Esophagus squamous epithelium (tissue), 4 donors: ENCODE measurements around the genes CASZ1, AGTRAP and NPPA.

GRCh38 chr1:10736612-10737126 lies 59.8 kb downstream of the CASZ1 start:
- PRO-cap = no peak
- RAMPAGE, long total RNA, 4 experiments = no peak in any of the 4 experiments

- PRO-cap = unidirectional peak, minus-strand start at chr1:10761984; unidirectional peak, minus-strand start at chr1:10762013
- RAMPAGE, long total RNA, 4 experiments = no peak in any of the 4 experiments
These were observed 34.6 kb downstream of the CASZ1 start for GRCh38 chr1:10761345-10762696.

DNA sequence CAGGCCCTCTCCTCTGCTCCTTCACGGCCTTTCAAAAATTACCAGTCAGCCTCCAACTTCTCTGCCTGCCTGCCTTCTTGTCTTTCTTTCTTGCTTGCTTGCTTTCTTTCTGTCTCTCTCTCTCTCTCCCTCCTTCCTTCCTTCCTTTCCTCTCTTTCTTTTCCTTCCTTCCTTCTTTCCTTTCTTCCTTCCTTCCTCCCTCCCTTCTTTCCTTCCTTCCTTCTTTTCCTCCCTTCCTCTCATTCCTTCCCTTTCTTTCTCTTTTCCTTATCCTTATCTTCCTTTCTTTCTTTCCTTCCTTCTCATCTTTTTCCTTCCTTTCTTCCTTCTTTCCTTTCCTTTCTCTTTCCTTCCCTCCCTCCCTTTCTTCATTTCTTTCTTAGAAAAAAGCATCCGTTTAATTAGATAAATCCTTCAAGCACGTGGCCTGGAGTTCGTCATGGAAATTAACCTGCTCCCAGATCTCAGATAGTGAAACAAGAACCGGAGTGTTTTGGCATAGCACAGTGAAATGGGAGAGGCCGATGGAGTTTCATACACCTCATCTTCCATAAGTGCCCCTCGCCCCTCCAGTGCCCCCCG lies 11.4 kb downstream of the CASZ1 start:
- PRO-cap = no peak
- RAMPAGE, long total RNA, 4 experiments = no peak in any of the 4 experiments

DNA sequence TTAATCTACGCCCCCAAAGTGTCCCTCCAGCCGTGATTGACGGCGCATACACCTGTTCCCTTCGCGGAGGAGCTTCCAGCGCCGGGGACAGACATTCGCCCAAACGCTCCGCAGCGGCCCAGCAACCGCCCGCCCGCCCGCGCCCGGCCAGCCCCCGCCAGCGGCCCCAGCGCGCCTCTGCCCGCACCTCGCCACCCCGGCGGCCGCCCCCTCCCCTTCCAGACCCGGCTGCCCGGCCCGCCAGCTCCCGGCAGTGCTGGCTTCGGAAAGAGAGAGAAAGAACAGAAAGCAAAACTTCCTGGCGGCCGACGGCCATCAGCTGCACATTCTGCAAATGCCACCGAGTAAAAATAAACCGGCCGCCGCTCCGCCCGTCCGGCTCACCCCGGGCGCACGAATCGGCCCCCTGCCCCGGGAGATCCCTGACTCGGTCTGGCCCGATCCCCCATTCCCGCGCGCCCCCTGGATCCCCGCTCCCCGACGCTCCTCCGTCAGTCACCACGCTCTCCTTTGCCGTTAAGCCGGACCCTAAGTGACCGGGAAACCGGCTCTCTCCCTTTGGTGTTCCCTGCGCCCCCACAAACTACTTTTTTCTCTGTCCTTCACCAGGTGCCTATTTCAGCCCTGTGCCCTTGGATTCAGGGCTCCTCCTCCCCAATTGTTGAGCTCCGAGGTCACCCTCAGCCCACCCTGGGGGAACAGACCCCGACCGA lies 1.5 kb downstream of the CASZ1 start:
- PRO-cap = unidirectional peak, plus-strand start at position 102 of the sequence; unidirectional peak, plus-strand start at position 291 of the sequence
- RAMPAGE, long total RNA, 4 experiments = no peak in any of the 4 experiments

DNA sequence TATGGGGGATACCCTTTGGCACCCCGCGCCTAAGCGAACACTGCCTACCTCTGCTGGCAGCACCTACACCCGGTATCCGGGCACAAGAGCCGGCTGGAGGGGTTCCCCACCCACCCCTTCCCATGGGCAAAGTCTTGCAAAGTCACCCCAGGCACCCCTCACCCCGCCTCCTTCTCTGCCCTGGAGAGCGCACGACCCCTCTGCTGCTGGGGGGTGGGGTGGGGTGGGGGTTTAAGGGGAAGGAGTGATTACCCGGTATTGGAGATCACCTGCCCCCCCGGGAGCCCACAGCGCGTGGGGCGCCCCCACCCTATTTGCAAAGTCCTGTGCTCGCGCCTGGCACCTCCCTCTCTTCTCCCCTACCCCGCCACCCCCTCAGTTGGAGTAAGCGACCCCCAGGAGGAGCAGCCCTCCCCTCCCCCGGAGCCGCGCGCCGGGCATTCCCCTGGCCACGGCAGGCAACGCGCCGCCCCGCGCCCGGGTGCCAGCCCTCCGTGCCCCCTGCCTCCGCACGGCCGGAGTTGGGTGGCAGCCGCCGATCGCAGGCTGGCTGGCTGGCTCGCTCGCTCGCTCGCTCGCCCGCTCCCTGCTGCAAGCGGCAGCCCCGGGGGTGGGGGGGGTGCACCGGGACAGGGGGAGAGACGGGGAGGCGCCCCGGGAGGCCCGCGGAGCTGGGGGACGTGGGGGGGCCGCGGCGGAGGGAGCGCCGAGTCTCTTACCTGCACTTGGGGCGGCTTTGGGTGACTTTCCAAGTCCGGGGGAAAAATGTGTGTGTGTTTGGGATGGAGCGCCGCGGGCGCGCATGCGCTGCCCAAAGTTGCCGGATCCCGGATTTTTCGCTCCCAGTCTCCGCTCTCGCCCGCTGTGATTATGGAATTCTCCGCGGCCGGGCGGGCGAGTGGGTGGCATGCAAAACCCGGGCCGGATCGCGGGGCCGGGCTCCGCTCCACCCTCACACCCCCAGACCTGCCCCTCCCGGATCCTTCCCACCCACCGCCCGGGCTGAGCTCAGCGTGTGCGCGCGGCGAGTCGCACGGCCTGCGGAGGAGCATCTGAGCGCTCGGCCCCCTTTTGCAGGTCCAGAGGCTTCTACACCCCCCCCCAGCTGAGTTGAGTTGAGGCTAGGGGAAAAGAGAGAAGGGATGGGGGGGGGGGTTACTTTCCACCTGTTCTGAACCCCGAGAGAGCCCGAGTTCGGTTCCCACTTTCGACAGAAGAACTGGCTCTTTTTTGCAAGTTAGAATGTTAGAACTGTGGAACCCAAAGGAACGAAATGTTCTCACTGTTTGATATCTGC lies at the start of gene CASZ1:
Gene CASZ1 (minus strand): TSS at position 802 of the 1,297 bp plus-strand sequence.
- PRO-cap = unidirectional peak, minus-strand start at position 556 of the sequence; bidirectional peak, plus-strand start at position 1,014 of the sequence, minus-strand start at position 738 of the sequence
- RAMPAGE, long total RNA, 4 experiments = start-site peak on the minus strand in 3 of 4 experiments, centred at positions 749 to 763 of the sequence, 29 to 92 reads per replicate

- PRO-cap = bidirectional peak, plus-strand start at chr1:10818842, minus-strand start at chr1:10818753
- RAMPAGE, long total RNA, 4 experiments = no peak in any of the 4 experiments
These were observed 22.3 kb upstream of the CASZ1 start for GRCh38 chr1:10818638-10819286.

DNA sequence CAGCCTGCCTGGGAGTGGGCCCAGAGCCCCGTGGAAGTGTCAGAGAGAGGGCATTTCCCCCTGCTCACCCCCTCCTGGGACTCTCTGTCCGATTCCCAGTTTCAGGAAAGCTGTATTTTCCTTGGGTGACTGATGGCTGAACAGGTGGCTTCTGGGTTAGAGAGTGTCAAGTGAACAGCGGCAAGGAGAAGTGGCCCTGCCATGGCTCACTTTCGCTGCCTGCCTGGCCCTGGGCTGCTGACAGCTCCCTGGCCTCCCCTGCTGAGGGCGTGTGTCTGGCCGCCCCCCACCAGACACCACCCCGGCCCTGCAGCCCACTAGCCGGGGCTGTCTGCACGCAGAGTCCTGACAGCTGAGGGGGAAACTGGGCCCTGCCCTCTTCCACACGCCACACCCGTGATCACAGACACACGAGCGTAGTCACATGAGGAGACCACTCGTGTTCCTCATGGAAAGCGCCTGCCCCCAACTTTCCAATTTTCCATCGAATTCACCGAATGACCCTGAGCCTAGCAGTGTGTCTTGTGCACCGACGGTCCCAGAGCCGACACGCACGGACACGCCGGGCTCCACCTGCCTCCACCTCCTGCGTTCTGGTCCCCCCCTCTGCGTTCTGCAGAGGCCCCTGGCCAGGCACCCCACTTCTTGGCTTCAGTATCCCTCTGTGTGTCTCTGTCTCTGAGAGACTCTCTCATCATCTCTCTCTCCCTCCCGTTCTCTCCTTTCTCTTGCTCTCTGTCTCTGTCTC lies 60.6 kb upstream of the CASZ1 start:
- PRO-cap = no peak
- RAMPAGE, long total RNA, 4 experiments = no peak in any of the 4 experiments

- PRO-cap = no peak
- RAMPAGE, long total RNA, 4 experiments = no peak in any of the 4 experiments
These were observed 71.3 kb upstream of the CASZ1 start for GRCh38 chr1:10867780-10868169.

DNA sequence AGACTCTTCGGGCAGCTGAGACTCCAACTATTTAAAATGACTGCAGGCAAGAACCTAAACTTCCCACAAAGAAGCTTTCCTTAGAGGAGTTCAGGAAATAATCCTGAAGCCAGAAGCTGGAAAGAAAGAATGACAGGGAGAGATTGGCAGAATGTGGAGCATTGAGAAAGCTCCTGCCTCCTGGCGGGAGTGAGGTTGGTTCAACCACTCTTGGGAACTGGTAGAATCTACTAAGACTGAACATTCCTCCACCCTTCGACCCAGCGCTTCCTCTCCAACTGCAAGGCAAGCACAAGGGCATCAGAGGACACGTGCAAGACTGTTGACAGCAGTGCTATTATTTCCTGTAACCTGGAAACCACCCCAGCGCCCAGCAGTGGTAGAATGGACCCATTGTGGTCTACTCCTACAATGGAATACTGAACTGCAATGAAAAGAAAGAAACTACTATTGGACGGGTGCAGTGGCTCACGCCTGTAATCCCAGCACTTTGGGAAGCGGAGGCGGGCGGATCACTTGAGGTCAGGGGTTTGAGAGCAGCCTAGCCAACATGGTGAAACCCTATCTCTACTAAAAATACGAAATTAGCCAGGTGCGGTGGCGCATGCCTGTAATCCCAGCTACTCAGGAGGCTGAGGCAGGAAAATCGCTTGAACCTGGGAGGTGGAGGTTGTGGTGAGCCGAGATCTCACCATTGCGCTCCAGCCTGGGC lies 2.4 kb downstream of the C1orf127 start:
- PRO-cap = no peak
- RAMPAGE, long total RNA, 4 experiments = no peak in any of the 4 experiments

- PRO-cap = no peak
- RAMPAGE, long total RNA, 4 experiments = no peak in any of the 4 experiments
These were observed 10.8 kb downstream of the TARDBP start for GRCh38 chr1:11022839-11024079.

DNA sequence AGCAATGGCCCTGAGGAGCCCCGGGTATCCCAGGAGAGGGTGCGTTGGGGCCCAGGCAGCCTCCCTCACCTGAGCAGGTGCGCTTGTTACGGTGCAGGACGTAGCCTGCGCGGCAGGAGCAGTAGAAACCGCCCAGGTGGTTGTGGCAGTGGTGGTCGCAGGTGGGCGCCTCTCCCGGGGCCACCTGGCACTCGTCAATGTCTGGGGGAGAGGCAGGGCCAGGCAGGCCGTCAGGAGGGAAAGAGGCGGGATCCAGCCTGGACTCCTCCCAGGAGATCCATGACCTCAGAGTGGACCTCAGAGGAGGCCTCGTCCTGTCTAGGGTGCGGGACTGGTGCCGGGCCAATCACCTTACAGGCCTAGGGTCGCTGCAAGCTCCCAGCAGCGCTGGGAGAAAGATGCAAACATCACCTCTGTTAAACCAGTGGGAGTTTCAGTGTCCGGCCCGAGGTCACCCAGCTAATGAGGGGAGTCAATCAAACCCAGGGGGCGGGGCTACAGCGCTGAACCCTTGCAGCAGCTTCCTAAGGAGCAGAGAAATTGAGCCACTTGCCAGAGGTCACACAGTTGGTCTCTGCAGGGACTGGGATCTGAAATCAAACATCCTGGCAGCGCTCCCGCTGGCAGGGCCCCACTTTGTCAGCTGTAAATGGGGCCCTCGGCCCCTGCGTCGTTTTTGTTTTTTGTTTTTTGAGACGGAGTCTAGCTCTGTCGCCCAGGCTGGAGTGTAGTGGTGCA lies 1.5 kb downstream of the MASP2 start:
- PRO-cap = no peak
- RAMPAGE, long total RNA, 4 experiments = no peak in any of the 4 experiments

- PRO-cap = no peak
- RAMPAGE, long total RNA, 4 experiments = no peak in any of the 4 experiments
These were observed 11.5 kb downstream of the MTOR start for GRCh38 chr1:11250716-11251424.

DNA sequence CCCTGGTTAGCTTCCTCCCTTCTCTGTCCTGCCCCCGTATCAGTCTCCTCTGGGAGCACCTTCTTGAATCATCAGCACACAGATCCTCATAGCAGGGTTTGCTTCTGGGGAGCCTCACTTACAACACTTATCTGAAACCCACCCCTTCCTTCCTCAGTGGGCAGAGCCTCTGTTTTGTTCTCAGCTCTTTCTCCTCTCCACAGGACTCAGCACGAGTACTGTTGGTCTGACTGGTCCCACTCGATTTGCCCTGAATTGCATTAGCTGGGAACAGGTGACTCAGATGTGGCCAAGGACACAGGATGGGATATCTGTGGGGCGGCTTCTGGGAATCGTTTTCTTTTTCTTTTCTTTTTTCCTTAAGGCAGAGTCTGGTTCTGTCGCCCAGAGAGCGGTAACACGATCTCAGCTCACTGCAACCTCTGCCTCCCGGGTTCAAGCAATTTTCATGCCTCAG lies 80.2 kb downstream of the UBIAD1 start:
- PRO-cap = no peak
- RAMPAGE, long total RNA, 4 experiments = no peak in any of the 4 experiments

GRCh38 chr1:11456937-11457409 lies 22.0 kb upstream of the DISP3 start:
- PRO-cap = no peak
- RAMPAGE, long total RNA, 4 experiments = no peak in any of the 4 experiments

DNA sequence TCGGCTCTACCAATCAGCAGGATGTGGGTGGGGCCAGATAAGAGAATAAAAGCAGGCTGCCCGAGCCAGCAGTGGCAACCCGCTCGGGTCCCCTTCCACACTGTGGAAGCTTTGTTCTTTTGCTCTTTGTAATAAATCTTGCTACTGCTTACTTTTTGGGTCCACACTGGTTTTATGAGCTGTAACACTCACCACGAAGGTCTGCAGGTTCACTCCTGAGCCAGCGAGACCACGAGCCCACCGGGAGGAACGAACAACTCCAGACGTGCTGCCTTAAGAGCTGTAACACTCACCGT lies 44.8 kb downstream of the FBXO2 start:
- PRO-cap = no peak
- RAMPAGE, long total RNA, 4 experiments = no peak in any of the 4 experiments

GRCh38 chr1:11650288-11651133 lies 3.7 kb downstream of the FBXO2 start:
- PRO-cap = no peak
- RAMPAGE, long total RNA, 4 experiments = no peak in any of the 4 experiments

GRCh38 chr1:11671395-11672036 lies 7.5 kb downstream of the FBXO6 start:
- PRO-cap = no peak
- RAMPAGE, long total RNA, 4 experiments = no peak in any of the 4 experiments

DNA sequence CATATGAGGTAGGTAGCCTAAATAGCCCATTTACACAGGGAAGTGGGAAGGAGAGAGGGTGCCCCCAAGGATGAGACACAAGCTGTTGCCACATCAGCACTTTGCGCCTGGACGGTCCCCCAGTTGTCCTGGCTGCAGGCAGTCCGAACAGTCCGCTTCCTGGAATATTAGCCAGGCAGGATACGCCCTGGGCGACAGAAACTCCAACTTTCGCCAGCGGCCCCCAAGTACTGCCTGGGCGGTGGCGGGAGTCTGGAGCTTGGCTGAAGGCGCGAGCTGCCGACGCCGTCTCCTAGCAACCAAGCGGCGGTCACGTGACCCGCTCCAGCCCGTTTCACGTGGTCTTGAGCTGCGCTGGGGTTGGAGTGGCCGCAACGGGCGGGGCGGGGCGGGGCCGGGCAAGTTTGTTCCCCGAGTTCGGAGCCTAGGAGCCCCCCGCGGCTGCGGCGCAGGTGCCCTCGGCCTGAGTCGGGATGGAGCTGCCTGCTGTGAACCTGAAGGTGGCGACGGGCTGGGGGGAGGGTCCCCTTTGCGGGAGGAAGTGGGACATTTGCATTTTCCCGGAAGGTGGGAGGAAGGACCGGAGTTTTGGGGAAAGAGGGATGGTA lies at the start of gene AGTRAP:
Gene AGTRAP (plus strand): TSS at position 401 of the 608 bp plus-strand sequence.
- PRO-cap = bidirectional peak, plus-strand start at position 407 of the sequence, minus-strand start at position 292 of the sequence
- RAMPAGE, long total RNA, 4 experiments = start-site peak on the plus strand in 4 of 4 experiments, centred at positions 405 to 420 of the sequence, 149 to 683 reads per replicate

DNA sequence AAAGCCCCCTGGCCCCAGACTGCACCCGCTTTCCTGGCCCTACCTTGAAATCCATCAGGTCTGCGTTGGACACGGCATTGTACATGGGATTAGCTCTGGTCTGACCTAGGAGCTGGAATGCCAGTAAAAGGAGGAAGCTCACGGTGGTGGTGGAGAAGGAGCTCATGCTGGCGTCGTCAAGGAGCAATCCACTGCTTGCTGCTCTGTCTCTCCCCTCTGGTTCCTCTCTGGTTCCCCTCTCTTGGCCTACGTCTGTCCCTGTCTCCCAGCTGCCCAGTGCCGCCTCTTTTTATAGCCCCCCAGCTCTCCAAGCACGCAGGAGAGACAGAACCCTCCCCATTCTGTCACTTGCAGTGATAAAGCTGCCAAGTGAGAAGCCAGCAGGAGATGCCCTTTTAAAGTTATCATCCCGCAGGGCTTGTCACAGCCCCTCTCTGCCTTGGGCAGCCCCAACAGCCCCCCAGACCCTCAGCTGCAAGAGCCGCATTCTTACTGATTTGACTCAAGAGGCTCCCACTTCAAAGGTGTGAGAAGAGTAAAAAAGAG lies at the start of gene NPPA:
Gene NPPA (minus strand): TSS at position 265 of the 546 bp plus-strand sequence.
- PRO-cap = no peak
- RAMPAGE, long total RNA, 4 experiments = start-site peak on the minus strand in 1 of 4 experiments, centred at position 263 of the sequence, 1,799 reads per replicate

- PRO-cap = no peak
- RAMPAGE, long total RNA, 4 experiments = no peak in any of the 4 experiments
These were observed 18.6 kb downstream of the KIAA2013 start for GRCh38 chr1:11907696-11907963.